Endodermal cell (in vitro differentiated cells): Measurements from ENCODE around the genes EFCAB14, FOXE3 and ELAVL4.

DNA sequence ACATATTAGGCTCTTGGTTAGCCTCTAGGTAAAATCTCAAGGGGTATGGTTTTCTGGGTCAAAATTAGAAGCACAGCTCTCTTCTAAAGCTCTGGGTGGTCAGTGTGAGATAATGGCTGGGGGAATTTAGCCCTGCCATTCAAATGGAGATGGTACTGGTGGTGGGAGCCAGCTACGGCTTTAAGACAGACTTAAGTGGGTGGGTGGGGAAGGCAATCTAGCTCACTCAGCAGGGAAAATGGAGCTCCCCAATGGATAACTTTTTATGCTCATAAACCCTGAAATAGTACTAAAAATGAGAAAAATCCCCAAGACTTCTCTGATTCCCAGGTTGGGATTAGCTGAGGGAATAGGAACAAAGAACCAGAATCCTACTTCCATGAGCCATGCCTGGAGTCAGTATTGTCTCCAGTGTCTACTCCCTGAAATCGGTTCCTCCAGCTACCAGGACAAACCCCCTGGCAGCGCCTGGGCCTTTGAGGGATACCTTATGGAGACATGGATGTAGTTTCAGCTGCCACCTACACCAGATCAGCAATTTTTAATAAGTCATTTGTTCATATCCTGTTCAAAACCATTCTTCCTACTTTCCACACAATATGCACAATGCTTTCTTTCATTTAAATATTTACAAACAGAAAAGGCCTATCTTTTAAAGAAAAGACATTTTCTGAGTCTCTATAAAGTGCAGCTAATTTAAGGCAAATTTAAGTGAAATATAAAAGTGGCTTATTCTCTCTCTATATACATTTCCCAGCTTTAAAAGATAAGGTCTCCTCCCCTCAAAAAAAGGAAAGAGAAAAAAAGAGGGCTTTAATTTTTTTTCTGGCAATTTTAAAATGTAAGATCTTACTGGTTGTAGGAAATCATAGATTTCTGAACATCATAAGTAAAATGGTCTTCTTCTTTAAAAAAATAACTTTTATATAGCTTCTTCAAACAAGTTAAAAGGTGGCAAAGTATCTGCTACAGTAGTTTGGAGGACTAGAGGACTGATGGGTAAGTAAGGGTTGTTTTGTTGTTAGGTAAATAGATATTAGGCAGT, 6.1 kb downstream of the TEX38 start:
- PRO-cap: no peak

DNA sequence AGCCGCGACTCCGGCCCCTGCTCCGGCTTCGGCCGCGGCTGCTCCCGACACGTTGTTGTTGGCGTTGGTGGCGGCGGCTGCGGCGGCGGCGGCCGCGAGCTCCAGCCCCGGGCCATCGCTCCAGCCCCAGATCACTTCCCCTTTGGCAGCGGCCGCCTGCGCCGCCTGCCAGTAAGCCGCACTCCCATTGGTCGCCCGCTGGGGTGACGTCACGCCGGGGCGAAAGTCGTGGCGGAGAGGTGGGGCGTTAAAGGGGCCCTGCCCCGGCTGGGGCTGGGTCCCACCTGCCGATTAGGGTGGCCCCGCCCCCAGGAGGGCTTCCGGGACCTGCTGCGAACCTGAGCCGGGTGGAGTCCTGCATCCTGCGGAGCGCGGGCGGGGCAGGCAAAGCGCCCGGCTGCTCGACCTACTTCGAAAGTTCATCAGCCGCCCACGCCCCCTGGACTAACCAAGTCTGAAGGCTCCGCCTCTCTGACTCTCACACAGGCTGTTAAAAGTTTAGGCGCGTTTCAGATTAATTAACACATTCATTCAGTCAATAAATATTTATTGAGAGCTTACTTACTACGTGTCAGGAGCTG, at the start of gene EFCAB14:
Gene EFCAB14, minus strand, starts transcription at position 138 of the 581 bp plus-strand sequence.
- PRO-cap: unidirectional peak, minus-strand start at position 144 of the sequence

DNA sequence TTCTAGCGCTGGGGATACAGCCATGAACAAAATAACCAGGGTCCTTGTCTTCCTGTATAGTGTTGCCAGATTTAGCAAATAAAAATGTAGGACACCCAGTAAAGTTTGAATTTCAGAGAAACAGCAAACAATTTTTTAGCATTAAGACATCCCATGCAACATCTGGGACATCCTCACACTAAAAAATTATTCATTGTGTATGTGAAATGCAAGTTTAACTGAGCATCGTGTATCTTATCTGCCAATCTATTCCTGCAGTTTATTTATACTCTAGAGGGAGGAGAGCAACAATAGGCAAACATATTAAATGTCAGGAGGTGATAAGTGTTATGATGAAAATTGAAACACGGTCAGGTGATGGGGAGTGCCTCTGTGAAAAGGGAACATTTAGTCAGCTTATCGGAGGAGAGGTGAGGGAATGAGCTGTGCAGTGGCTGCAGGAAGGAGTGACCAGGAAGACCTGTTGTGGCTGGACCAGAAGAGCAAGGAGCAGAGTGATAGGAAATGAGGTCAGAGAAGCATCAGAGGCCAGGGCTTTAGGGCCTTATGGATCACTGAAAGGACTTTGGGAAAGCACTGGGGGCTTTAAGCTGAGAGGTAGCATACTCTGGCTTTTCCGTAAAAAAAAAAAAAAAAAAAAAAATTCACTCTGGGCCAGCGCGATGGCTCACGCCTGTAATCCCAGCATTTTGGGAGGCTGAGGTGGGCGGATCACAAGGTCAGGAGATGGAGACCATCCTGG, 815 bp upstream of the EFCAB14 start:
- PRO-cap: no peak

DNA sequence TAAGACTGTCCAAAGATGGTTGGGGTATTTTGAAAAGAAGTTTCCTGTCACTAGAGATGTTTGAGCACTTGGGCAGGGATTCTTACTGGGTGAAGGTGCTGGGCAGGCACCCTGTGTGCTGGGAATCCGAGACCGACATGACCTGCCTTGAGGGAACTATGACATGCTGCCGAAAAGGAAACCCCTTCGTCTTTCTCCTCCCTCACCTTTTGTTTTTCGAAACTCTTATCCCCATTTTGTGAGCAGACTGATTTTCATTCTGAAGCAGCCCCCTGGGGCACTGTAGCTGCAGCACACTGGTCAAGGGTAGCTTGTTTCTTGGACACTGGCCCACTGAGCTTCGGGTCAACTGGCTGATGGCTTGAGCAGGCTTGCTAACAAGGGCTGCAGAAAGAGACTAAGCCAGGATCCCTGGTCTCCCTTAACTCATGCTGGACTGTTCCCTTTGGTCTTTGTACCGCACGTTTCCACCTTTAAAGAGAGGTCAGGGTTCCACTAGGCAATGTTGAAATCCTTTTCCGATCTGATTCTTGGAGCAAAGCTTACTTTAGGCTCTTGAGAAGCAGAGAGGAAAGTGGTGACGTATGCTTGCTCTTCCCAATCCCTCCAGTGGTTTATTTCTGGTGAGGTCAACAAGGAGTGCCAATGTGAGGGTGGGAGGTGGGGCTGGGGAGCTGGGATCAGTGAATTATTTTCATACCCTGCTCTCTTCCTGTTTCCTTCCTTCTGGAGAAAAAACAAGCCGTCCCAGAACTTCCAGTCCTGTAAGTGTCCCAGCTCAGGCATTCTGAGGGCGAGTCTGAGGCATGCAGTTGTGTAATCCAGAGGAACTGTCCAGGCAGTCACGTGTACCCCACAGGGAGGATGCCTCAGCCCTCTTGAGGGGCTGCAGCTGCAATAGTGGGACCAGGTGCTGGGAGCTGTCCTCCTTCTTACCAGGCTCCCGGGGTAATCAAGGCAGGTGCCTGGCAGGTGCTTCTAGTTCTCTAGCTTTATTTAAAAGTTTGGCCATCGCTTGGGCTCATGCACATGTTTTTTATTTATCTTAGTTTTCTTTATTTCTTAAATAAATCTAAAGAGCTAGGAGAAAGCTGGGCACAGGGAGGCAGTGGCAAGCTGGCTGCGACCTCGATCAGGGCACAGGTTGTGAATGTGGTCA, 7.6 kb downstream of the CYP4B1 start:
- PRO-cap: no peak

DNA sequence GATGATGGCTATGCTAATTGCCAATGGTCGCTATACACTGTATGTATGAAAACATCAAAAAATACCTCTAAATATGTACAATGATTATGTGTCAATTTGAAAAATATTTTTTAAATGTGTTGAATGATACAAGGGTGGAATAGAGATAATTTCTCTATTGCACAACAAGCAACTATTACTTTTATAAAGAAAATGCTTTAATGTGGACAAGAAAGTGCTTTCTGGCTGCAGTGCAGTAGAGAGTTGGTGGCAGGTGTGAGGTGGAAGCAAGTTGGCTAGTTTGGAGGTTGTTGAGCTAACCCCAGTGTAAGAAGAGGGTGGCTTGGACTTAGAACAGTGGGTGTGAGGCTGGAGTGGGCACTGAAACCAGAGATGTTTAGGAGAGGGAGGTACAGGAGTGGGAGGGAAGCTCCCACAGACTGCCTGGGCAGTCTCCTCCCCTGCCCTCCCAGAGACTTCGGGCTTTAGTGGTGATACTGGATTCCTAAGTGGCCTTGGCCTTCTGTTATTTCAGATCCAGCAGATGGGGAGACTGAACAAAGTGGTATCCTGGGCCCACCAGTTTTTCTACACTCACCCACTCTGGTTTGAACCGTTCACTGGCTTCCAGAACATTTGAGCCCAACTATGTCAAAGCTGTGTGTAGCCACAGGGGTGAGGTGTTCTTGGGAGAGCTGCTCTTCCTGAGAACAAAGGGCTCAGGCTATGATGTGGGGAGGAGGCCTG, 19.8 kb upstream of the CYP4A11 start:
- PRO-cap: no peak

DNA sequence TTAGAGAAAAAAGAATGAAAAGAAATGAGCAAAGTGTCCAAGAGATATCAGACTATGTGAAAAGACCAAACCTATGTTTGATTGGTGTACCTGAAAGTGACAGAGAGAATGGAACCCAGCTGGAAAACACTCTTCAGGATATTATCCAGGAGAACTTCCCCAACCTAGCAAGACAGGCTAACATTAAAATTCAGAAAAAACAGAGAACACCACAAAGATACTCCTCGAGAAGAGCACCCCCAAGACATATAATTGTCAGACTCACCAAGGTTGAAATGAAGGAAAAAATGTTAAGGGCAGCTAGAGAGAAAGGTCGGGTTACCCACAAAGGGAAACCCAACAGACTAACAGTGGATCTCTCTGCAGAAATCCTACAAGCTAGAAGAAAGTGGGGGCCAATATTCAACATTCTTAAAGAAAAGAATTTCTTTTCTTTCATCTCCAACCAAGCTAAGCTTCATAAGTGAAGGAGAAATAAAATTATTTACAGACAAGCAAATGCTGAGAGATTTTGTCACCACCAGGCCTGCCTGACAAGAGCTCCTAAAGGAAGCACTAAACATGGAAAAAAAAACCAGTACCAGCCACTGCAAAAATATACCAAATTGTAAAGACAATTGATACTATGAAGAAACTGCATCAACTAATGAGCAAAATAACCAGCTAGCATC, 37.0 kb upstream of the CYP4X1 start:
- PRO-cap: no peak

- PRO-cap: no peak
Measured at GRCh38 chr1:47139051-47139320, 1.7 kb downstream of the CYP4A22 start.

DNA sequence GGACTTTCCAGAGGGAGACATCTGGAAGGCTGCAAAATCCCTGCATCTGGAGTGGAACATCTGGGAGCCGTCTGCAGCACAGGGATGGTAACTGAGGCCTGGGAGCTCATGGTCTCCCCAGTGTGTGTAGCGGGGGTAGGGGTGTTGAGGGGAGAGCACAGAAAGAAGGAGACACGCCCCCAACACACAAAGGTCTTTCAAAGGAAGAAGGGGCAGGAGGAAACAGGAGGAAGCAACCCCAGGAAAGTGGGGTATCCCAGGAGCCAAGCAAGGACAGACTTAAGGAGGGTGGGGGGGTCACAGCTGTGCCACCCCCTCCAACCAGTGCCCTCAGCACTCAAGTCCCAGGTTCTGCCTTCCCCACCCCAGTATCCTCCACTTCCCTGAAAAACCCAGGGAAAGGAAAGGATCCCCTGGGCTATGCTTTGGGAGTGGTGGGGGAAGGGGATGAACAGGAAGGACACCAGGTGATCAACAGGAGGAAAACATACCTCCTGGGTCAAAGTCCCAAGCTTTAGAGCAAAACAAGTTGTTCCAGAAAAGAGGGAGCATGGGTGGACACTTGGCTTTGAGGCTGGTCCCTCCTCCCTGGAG, 2.4 kb upstream of the PDZK1IP1 start:
- PRO-cap: no peak

- PRO-cap: no peak
Measured at GRCh38 chr1:47280693-47281328, 33.1 kb downstream of the STIL start.

DNA sequence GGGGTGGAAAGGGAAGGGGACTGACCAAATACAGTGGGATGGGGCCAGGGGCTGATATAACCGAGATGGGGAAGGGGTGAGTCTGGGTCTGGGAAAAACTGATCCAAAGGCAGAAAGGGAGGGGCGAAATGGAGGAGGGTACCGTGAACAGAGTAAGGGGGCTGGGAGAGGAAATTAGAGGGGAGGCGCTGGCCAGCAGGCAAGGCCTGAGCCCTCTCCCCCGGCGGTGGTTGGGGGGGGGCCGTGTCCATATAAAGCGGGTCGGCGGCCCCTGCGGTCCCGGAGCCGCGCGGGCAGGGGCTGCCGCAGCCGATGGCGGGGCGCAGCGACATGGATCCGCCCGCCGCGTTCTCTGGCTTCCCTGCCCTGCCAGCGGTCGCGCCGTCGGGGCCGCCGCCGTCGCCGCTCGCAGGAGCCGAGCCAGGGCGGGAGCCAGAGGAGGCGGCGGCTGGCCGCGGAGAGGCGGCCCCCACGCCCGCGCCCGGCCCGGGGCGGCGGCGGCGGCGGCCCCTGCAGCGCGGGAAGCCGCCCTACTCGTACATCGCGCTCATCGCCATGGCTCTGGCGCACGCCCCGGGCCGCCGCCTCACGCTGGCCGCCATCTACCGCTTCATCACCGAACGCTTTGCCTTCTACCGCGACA, at the start of gene FOXE3:
Gene FOXE3, plus strand, starts transcription at position 282 of the 643 bp plus-strand sequence.
- PRO-cap: no peak

DNA sequence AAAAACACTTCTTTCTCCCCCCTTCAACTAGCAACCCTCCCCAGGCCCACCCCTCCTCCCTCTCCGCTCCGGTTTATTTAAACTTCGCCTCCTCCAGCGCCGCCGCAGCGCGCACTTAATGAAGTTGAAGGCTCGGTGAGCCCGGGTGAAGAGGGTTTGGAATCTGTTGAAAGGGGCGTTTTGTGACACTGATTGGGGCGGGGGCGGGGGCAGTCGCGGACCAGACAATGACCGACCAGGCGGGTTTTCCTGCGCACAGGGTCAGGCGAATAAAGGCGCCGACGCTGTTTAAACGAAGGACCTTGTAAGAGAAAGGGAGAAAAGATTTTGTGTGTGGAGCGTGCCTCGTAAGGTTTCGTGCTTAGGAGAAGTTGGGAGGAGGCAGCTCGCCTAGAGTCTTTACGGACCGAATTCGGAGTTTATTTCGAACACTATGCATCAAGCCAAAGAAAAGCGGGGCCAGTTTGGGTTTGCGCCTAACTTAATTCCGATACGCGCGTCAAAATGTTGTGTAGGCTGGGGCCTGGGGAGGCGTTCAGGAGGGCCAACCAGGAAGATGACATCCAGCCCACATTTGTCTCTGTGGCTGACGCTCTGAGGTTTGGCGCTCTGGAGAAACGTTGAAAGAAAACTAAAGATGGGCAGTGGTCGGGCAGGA, 6.3 kb downstream of the FOXD2 start:
- PRO-cap: no peak

- PRO-cap: no peak
Measured at GRCh38 chr1:47697508-47698704, 260.1 kb downstream of the FOXD2 start.

- PRO-cap: no peak
Measured at GRCh38 chr1:47992527-47993068, 4.6 kb downstream of the TRABD2B start.

DNA sequence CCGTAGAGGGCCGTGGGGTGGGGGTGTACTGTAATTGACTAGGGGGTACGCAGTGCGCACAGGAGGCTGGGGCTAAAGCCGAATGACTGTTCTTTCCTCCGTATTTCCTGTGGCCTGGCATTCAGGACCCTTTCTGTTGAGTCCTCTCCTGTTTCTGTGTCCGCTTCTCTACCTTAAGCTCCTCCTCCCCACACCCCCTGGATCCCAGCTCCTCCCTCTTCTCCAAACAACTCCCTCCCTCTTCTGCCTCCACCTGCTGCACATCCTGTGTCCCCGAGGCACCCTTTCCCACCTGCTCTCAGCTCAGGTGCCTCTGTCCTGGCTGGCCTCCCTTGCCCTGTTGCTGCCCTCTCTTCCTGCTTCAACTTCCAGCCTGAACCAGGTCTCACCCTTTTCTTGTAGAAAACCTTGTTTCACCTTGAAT, 58.6 kb upstream of the TRABD2B start:
- PRO-cap: no peak

DNA sequence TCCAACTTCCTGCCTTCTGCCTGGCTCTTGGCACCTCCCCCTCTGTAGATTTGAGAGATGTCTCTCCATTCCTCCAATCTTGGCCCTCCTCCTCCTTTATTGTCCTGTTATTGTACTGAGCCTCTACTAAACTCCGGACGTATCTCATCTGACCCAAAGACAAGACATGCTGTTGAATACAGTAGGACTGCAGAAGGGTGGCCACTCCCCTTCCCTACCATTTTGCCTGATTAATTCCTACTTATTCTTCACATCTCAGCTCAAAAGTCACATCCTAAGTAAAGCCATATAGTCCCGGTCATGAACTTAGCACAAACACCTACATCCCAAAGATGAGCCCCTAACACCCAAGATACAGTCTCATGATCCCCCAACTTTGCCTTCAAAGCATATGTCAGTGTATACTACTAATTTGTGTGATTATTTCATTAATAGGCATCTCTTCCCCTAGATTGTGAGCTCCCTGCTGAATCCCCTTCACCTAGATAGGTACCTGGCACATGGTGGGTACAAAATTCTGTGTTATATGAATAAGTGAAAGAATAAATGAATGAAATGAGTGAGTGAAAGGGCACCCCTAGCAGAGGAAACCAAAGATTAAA, 26.8 kb downstream of the SLC5A9 start:
- PRO-cap: no peak

DNA sequence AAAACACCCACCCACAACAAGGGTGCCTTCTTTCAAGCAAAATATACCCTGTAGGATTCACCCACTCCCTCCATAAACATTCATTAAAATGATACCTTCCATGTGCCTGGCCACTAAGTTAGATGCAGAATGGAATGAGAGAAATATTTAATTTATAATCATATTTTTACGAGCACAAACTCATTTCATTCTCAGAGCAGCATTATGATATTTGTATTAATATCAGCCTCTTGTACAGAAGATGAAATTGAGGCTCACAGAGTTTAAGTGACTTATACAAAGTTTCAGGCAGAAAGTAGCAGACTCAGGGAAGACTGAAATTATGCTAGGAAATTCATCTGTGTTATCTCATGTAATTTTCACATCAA, 2.3 kb upstream of the AGBL4 start:
- PRO-cap: no peak

DNA sequence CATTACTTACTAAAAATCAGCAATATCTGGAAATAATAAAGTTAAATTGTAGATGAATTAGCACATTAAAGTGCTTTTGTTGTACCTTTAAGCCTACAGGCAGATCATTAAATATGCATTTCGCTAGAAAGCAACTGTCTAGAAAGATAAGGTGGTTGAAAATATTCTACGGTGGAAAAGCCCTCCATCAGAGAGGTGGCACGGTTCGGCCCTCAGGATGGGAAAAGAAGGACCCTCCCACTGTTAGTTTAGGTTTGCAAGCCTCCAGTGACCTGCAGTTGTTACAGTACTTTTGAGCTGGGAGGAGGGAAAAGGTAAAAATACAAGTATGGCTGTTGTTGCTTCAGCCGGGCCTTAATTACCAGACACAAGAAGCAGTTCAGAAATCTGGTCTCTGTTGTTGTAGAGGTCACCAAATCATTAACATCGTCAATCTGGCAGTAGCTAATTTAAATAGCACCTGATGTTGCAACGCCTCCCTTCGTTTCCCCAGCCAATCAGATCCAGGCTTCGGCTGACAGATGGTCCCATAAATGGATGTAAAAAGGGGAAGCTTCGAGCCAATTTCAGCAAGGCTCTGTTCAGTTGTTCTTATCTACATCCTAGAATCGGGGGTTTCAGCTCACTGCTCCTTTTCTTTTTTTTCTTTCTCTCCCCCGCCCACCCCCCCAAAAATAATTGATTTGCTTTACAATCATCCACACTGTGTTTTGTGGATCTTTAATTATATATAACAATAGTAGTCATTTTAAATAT, at the start of gene ELAVL4:
Gene ELAVL4, plus strand, starts transcription at position 558 of the 756 bp plus-strand sequence.
- PRO-cap: no peak

DNA sequence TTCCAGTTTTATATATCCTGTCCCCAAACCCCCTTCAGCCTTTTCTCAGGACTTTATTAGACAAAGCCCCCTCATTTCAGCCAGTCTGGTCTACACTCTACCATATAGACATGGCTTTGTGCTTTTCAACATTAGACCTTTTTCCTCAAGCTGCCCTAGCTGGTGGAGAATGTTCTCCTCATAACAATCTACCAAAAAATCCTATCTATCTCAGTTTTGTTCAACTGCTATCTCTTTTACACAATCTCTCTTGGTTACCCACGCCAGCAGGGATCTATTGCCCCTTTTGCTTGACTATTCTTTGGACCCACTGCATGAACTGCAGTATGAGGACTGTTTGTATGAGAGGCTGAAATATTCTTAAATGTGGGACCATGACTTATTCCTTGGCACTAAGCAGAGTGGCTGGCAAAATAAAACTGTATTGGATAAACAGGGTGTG, 43.5 kb upstream of the DMRTA2 start:
- PRO-cap: no peak

DNA sequence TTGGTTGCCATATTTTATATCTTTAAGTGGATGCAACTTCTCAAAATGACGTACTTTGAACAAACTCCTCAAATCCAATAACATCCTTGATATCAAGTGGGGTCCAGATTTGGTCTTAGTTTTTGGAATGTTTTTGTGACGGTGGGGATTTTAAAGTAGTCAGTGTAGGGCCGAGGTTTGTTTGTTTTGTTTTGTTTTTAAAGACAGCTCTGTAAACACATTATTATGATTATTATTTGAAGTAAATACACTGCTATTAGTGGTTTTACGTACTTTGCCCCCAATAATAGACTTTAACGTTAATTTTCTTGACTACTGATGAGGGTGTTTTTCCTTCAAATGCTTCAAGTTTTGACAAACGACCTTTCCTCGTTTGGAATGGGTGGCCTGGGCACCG, 569 bp downstream of the CDKN2C start:
- PRO-cap: no peak

DNA sequence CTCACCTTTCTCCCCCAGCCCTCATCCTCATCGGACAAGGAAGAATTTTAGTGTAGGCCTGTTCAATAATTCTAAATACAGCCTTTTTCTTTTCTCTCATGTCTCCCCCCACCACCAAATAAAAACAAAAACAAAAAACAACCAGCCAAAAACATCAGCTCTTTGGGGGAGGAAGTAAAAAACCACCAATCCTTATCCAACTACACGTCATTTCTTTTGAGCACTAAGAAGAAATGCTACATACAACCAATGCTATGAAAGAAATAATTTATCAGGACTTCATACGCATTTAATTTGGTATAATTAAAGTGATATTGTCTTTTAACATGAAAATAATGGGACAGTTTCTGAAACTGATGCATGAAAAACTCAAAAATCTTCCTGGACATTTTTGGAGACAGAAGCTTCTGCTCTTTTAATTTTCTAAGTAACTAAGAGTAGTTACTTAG, 9.1 kb downstream of the CDKN2C start:
- PRO-cap: no peak